Cytotoxic T cell (primary cell): ENCODE measurements around the genes PDE6B, TMEM175 and MAEA.

GRCh38 chr4:625359-625729, at the start of gene PDE6B:
TSS of gene PDE6B (plus strand) at chr4:625573.
- PRO-cap, 2 experiments = no peak in any of the 2 experiments

DNA sequence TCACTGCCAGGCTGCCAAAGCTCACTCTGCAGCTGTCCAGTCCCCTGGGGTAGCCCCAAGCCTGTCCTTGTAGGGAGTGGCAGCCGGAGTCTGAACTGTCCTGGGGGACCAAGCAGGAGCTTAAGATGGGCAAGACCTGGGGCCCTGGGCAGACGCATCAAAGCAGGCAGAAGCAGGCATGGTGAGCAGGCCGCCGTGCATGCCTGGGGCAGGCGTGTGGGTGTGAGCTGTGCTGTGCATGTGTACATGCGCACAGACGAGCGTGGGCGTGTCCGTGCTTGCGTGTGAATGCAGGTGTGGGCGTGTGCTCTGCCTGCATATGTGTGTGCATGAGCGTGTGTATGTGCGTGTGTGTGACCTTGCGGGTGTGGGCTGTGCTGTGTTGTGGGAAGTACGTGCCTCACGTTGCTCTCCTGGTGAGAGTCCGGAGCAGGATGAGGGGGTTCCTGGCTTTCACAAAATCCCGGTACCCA, 3.5 kb downstream of the MYL5 start:
- PRO-cap, 2 experiments = no peak in any of the 2 experiments

DNA sequence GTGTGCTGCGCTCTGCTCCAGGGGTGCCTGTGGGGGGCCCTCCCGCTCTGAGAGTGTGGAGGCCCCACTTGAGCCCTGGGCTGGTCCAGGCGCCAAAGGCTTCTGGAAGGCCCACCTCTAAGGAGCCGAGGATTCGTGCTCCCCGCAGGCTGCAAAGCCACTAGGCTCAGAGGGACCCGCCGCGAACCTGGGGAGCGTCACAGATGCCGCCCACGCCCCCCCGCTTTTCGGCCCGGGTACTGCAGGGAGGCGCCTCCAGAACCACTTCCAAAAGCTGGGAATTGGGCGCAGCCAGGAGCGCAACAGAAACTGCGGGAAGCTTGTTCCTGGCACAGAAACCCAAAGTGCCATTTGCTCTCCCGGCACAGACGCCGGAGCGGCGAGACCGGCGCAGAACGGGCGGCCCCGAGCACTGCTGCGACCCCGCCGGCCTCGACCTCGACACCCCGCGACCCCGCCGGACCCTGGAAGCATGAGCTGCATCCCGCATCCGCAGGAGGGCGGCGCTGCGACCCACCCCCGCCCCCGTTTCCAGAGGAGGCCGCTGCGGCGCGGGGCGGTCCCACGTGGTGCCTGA, 30.9 kb downstream of the CPLX1 start:
- PRO-cap, 2 experiments = no peak in any of the 2 experiments

DNA sequence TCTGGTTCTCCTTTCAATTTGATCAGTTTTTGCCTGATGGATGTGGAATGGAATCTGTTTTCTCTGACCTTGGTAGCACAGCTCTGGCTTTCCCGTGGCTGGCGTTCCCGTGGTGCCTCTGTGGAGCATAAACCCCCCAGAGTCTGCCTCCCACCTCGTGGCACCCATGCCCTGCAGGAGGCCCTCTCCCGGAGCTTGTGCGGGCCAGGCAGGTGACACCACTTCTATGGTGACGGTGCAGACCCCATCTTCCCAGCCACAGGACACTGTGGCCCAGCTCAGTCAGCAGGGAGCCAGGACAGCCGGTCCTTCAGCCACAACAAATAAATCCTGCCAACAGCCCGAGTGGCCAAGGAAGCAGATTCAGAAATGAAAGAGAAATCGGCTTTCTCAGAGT, 52.7 kb upstream of the CPLX1 start:
- PRO-cap, 2 experiments = no peak in any of the 2 experiments

- PRO-cap, 2 experiments = no peak in any of the 2 experiments
Measured at GRCh38 chr4:889406-889675, 42.8 kb downstream of the GAK start.

DNA sequence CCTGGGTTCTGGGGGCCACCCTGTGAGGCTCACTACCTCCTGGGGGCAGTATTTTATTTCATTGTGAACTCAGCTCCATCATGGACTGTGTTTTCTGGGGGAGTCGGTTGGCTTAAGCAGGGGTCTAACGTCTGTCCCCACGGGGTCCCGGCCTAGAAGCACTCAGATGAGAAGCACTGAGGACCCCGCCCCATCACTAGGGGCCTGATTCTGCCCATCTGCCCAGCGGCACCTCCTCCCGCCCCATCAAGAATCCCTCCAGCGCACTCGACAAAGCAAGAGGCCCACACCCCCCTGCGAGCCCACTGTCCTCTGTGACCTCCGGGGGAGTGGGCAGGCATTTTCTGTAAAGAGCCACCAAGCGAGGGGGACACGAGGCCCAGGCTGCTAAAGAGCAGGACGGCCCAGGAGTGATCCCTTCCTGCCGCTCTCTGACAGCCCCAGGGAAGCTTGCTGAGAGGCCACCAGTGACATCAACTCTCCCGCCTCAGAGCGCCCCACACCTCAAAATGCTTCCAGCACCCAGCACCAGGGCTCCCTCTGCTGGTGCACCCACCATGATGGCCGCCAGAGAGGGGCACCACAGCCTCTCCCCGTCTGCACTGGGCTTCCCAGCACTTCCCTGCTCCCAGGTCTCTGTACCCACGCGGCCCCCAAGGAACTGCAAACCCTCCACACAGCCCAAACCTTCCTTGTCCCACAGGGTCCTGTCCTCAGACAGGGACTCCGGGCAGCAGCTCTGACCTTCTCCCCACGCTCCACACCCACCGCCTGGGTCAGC, 40.5 kb downstream of the GAK start:
- PRO-cap, 2 experiments = peak in 1 of 2 experiments; most common minus-strand start position 511 of the sequence (in 1)

GRCh38 chr4:926303-926580, 5.9 kb downstream of the GAK start:
- PRO-cap, 2 experiments = no peak in any of the 2 experiments

GRCh38 chr4:931902-933271, at the start of gene TMEM175:
TSS of gene TMEM175 (plus strand) at chr4:932460.
- PRO-cap, 2 experiments = peak in 2 of 2 experiments; most common plus-strand start chr4:932460 (in 1); most common minus-strand start chr4:932266 (in 2)

DNA sequence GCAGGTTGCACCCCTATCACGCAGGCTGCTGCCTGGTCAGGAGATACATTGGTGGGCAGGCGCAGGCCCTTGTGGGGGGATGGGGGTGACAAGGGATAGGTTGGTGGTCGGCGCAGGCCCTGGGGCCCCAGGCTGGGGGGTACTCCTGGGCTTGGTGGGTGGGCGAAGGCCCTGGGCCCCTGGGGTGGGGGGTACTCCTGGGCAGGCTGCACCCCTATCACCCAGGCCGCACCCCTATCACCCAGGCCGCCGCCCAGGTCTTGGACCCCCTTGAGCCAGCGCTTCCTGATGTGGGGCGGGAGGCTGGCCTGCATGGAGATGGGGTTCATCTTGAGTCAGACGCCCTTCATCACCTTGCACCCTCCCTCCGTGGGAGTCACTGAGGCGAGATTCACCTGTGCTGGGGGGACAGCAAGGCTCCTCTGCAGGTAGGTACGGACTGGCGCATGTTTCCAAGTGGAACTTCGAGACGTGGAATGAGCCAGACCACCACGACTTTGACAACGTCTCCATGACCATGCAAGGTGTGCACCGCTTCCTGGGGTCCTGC, 7.9 kb upstream of the SLC26A1 start:
- PRO-cap, 2 experiments = no peak in any of the 2 experiments

GRCh38 chr4:1033671-1034795, 22.6 kb downstream of the FGFRL1 start:
- PRO-cap, 2 experiments = no peak in any of the 2 experiments

DNA sequence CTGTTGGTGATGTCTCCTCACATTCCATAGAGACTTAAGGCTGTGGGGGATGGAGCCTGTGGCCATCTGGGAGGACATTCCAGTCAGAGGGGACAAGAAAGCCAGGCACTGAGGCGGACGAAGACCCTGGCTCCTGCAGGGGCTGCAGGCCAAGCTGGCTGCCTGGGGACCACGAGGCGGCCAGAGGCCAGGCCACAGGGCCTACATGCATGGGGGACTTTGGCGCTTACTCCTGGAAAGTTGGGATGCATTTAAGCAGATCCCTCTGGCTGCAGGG, 7.6 kb downstream of the RNF212 start:
- PRO-cap, 2 experiments = no peak in any of the 2 experiments

DNA sequence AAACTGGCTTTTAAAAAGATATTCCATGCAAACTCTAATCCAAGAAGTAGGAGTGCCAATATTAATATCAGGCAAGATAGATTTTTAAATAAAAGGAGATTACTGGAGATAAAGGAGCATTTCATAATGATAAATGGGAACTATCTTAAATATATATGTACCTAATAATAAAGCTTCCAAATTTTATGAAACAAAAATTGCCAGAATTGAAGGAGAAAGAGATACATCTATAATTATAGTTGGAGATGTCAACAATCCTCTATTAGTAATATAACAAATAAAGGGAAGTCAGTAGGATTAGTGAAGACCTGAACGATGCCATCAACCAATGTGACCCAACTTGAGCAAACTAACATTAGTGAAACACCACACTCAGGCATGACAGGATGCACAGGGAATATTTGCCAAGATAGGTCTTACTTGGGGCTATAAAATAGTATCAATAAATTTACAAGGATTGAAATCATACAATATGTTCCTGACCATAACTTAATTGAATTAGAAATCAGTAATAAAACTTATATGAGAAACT, 12.1 kb downstream of the SPON2 start:
- PRO-cap, 2 experiments = no peak in any of the 2 experiments

GRCh38 chr4:1208245-1209050, 36.1 kb upstream of the SPON2 start:
- PRO-cap, 2 experiments = no peak in any of the 2 experiments

- PRO-cap, 2 experiments = peak in 2 of 2 experiments; most common plus-strand start chr4:1247630 (in 1); most common minus-strand start chr4:1247541 (in 1)
Measured at GRCh38 chr4:1247267-1247910, 1.5 kb downstream of the CTBP1 start.

DNA sequence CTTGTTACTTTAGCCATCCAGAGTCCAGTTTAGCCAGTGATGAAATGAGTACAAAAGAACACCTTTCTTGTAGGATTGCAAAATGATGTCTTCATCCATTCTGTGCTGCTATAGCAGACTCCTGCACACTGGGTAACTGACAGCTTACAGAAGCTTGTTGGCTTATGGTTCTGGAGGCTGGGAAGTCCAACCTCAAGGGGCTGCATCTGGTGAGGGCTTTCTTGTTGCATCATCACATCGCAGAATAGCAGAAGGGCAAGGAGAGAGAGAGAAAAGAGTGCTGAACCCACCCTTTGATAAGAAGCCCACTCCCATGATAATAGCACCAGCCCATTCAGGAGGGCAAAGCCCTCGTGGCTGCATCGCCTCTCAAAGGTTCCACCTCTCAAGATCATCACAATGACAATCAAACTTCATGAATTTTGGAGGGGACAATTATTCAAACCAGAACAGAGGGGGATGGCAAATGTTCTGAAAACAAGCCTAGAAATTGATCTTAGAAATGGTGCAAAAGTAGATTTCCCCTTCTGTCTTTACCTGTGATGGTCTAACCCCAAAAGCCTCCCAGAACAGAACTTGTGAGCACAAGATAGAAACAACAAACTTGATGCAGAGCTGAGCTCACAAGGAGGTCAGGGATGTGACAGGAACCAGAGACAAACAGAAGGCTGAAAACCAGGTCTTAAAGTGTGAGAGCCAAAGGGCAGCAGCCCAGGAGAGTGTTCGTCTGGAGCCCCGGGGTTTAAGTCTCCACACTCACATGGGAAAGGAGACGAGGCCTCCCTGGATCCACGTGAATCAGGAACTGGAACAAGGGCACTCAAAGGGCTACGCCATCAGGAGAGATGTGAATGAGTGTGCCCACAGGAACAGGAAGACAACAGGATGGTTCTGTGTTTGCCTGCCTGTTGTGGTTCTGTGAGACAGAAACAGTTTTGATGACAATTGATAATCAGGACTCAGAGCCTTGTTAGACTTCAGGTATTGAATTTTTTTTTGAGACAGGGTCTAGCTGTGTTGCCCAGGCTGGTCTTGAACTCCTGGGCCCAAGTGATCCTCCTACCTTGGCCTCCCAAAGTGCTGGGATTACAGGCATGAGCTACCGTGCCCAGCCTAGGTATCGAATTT, 4.6 kb upstream of the CTBP1 start:
- PRO-cap, 2 experiments = peak in 2 of 2 experiments; most common plus-strand start position 601 of the sequence (in 1)

DNA sequence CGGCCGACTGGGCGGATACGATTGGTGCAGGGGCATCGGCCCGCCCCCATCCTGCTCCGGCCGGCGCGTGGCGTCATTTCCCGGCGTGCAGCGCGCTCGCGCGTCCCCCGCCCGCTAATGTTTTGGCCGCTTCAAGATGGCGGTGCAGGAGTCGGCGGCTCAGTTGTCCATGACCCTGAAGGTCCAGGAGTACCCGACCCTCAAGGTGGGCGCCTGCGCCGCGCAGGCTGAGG, at the start of gene MAEA:
Gene MAEA, plus strand, starts transcription at position 114 of the 233 bp plus-strand sequence.
- PRO-cap, 2 experiments = peak in 2 of 2 experiments; most common plus-strand start position 129 of the sequence (in 1)

DNA sequence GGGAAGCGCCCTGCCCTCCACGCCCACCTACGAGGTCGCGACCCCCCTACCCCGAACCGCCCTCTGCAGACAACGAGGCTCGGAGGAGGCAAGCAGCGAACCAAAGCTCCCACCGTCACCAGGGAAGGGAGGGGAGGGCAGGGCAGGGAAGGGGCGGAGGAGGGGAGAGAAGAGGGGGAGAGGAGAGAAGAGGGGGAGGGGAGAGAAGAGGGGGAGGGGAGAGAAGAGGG, 105.6 kb downstream of the FAM53A start:
- PRO-cap, 2 experiments = no peak in any of the 2 experiments

- PRO-cap, 2 experiments = no peak in any of the 2 experiments
Measured at GRCh38 chr4:1766556-1767561, 26.2 kb upstream of the FGFR3 start.

- PRO-cap, 2 experiments = no peak in any of the 2 experiments
Measured at GRCh38 chr4:1874236-1874708, 3.1 kb downstream of the NSD2 start.

DNA sequence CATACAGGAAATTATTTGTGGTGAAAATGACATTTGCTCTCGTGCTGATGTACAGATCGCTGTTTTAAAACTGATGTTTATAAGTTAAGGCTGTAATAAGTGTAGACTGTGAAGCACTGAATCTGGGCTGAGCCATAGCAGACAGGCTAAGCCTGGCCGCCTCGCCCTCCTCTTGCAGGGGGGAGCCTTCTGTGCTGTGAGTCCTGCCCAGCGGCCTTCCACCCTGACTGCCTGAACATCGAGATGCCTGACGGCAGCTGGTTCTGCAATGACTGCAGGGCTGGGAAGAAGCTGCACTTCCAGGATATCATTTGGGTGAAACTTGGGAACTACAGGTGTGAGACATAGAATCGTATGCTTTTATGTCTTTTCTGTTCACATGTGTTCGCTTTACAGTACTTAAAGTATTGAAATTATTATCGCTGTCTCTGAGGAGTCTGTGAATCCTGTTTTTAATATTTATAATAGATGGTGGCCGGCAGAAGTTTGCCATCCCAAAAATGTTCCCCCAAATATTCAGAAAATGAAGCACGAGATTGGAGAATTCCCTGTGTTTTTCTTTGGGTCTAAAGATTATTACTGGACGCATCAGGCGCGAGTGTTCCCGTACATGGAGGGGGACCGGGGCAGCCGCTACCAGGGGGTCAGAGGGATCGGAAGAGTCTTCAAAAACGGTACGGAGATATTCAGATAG, 53.1 kb downstream of the NELFA start:
- PRO-cap, 2 experiments = no peak in any of the 2 experiments